ENCODE data around the gene MYO7A.

DNA sequence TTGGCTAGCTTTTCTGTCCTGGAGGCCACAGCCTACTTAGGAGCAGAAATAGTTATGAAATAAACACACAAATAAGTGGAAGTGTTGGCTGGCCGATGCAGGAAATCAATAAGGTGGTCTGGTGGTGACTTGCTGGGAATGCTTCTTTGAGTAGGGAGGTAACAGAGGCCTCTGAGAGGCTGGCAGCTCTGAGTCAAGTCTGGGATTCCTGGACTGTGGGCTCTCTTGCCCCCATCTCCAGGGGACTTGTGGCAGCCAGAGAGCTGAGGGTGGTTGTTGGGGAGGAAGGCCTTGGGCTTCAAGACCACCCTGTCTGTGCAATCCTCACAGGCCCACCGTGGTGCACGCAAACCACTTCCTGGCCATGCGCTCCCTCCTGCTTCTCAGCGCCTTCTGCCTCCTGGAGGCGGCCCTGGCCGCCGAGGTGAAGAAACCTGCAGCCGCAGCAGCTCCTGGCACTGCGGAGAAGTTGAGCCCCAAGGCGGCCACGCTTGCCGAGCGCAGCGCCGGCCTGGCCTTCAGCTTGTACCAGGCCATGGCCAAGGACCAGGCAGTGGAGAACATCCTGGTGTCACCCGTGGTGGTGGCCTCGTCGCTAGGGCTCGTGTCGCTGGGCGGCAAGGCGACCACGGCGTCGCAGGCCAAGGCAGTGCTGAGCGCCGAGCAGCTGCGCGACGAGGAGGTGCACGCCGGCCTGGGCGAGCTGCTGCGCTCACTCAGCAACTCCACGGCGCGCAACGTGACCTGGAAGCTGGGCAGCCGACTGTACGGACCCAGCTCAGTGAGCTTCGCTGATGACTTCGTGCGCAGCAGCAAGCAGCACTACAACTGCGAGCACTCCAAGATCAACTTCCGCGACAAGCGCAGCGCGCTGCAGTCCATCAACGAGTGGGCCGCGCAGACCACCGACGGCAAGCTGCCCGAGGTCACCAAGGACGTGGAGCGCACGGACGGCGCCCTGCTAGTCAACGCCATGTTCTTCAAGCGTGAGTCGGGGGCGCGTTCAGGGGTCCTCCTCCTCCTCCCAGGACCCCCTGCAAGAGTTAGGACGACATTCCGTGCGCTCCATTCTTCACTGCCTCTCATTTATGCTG is 4.3 kb downstream of the SERPINH1 start:
- PRO-cap, 2 experiments, result no peak in any of the 2 experiments

DNA sequence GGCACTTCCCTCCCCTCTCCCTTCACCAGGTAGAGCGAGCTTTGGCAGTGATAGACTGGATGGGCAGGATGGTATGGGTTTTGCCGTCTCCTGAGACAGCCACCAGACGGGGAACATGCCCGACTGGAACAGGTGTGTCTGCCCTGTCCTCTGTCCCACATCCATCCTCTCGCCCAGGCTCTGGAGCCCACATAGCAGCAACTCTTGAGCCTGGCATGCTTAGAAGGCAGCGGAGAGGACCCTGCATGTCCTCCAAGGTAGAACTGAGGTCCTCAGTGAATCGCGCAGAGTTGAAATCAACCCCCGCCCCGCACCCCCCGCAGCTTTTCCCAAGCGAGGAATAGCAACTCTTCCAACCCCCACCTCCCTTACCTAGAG is 788 bp downstream of the DGAT2 start:
- PRO-cap, 2 experiments, result no peak in any of the 2 experiments

DNA sequence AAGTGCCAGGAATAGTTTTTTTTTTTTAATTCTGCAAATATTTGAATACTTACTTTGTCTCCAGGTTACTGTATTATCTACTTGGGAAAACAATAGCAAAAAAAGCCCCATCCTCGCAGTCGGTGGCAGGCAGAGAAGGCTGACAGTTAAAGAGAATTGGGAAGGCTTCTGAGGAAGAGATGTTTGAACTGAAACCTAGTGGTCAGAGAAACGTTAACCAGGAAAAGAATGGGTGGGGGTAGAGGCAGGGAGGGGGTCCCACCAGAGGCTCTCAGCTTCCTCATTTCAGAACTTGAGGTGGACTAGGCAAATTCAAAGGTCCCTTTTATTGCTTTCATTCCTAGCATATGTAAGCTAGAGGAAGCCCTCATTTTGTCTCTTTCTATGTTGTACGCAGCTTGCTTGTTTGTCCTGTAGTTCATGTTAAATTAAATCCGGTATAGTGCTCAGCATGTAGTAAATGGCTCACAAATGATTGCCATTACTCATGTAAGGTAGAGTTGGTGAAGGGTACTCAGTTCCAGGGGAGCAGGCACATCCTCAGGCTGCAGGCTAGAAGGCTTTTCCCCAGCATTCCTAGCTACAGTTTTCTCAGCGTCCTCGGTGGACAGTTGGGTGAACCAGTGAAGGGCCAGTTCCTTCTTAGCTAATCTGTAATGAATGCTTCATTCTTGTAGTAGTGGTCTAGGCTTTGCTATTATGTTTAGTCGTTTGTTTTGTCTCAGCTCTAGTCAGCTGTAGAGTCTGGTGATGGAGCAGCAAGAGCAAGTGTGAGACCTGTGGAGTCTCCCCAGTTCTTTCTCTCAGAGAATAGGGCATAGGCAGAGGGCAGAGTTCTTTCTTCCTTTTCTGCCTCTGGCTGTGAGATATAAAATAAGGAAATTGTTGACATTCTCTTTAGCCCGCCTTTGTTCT is 58.6 kb downstream of the UVRAG start:
- PRO-cap, 2 experiments, result no peak in any of the 2 experiments

DNA sequence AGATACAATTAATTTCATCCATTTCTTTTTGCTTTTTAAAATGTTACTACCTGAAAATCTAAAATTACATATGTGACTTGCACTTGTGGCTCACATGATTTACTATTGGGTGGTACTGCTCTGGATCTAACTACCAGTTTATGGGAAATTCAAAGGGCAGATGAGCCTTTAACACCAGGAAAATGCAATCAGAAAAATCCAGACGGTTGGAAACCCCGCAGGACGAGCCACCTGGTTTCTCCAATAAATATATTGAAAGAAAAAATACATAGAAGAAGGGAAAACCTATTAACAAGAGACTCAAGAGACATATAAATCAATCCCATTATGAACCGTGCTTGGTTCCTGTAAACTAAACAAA is 55.2 kb downstream of the WNT11 start:
- PRO-cap, 2 experiments, result no peak in any of the 2 experiments

- PRO-cap, 2 experiments, result no peak in any of the 2 experiments
Measured at GRCh38 chr11:76207356-76208137, 1.2 kb upstream of the WNT11 start.

GRCh38 chr11:76208523-76209133 is 2.3 kb upstream of the WNT11 start:
- PRO-cap, 2 experiments, result no peak in any of the 2 experiments

GRCh38 chr11:76276232-76276965 is 70.1 kb upstream of the WNT11 start:
- PRO-cap, 2 experiments, result no peak in any of the 2 experiments

DNA sequence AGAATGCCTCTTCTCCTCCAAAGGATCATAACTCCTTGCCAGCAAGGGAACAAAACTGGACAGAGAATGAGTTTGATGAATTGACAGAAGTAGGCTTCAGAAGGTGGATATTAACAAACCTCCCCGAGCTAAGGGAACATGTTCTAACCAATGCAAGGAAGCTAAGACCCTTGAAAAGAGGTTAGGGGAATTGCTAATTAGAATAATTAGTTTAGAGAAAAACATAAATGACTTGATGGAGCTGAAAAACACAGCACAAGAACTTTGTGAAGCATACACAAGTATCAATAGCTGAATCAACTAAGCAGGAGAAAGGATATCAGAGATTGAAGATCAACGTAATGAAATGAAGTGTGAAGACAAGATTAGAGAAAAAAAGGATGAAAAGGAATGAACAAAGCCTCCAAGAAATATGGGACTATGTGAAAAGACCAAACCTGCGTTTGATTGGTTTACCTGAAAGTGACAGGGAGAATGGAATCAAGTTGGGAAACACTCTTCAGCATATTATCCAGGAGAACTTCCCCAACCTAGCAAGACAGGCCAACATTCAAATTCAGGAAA is 37.6 kb downstream of the EMSY start:
- PRO-cap, 2 experiments, result no peak in any of the 2 experiments

GRCh38 chr11:76577048-76577817 is 93.3 kb downstream of the LRRC32 start:
- PRO-cap, 2 experiments, result no peak in any of the 2 experiments

DNA sequence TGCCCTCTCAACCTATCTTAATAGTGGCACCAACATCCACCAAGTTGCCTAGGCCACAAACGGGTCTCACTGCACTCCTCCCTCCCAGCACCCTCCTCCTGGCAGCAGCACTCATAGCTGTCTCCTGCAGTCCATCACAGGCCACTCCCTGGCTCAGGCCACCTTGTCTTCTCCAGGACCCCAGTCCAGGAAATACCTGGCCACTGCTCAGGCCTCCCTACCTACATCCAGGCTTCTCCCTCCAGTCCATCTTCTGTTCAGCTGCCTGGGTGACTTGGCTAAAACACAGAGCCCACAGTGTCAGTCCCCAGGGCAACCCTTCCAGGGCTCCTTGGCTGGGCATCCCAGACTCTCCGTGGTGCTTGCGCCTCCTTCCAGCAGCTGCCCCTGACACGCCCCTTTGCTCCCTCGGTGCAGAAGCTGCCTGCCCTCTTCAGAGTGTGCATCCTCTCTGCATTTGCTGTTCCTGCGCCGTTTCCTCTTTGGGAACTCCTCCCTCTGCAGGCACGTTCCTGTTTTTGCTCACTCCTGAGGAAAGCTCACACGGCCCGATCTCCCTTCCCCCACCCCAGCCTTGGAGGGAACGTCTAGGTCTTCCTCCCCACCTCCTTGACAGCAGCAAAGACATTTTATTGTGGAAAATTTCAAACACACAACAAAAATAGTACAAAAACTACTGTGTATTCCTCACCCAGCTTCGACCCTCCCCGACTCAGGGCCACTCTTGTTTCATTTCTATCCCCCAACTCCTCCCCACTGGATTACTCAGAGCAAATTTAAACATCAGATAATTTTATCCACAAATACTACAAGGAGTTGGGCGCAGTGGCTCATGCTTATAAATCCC is 40.4 kb downstream of the LRRC32 start:
- PRO-cap, 2 experiments, result no peak in any of the 2 experiments

DNA sequence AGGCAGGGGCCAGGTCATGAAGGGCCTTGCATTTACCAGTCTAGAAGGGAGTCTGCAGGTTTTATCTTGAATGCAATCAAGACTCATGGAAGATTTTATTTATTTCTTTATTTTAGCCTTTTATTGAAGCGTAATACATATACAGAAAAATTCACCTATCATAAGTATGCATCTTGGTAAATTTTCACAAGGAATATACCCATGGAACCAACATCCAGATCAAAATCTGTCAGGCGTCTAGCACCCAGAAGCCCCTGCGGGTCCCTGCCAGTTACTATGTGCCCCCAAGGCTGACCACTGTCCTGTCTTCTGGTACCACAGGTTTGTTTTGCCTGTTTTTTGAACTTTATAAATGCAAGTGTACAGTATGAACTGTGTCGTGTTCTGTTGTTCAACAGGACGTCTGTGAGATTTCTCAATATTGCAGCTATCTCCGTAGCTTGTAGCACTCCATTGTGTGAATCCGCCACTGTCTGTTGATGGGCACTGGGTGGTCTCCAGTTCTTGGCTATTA is 25.2 kb upstream of the TSKU start:
- PRO-cap, 2 experiments, result no peak in any of the 2 experiments

- PRO-cap, 2 experiments, result no peak in any of the 2 experiments
Measured at GRCh38 chr11:77036127-77037219, 2.3 kb downstream of the B3GNT6 start.

- PRO-cap, 2 experiments, result no peak in any of the 2 experiments
Measured at GRCh38 chr11:77039492-77040370, 5.5 kb downstream of the B3GNT6 start.

GRCh38 chr11:77086455-77087629 is 15.8 kb upstream of the OMP start:
- PRO-cap, 2 experiments, result no peak in any of the 2 experiments

- PRO-cap, 2 experiments, result no peak in any of the 2 experiments
Measured at GRCh38 chr11:77107887-77108505, 5.4 kb downstream of the OMP start.

- PRO-cap, 2 experiments, result no peak in any of the 2 experiments
Measured at GRCh38 chr11:77115178-77115602, 12.6 kb downstream of the OMP start.

- PRO-cap, 2 experiments, result no peak in any of the 2 experiments
Measured at GRCh38 chr11:77127966-77128708, at the start of gene MYO7A. Gene MYO7A, plus strand, starts transcription at chr11:77128246.

DNA sequence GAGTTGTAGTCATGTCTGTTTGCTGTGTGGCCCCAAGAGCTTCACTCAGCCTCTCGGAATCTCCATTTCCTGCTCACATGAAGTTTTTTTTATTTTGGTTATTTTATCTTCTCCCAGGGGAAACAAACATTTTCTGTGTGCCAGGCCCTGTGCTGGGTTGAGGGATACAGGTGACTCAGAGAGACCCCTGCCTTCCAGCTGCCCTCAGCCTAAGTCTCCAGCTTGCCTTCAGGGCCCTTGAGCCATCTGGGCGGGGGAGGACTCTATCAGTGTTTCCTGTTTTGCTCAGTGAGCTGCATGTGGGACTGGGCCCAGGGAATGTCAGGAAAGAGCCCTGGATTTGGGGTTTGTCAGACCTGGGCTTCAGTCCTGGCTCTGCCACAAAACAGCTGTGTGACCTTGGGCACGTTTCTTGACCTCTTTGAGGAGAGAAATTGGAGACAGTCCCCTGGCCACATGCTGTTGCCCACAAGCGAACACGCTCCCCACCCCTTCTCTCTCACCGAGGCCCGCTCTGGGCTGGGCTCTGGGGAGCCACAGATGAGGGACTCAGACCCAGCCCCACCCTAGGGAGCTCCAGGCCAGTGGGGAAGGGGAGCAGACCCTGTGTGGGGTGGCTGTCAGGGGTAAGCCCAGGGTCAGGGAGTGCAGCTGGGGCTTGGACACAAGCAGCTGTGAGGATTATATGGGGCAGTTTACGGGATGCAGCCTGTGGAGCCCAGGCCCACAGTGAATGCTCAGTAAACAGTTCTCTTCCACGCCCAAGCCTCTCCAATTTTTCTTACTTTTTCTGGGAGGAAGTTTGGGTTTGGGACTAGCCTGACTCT is 12.2 kb downstream of the MYO7A start:
- PRO-cap, 2 experiments, result no peak in any of the 2 experiments

- PRO-cap, 2 experiments, result no peak in any of the 2 experiments
Measured at GRCh38 chr11:77144766-77145195, 16.7 kb downstream of the MYO7A start.

DNA sequence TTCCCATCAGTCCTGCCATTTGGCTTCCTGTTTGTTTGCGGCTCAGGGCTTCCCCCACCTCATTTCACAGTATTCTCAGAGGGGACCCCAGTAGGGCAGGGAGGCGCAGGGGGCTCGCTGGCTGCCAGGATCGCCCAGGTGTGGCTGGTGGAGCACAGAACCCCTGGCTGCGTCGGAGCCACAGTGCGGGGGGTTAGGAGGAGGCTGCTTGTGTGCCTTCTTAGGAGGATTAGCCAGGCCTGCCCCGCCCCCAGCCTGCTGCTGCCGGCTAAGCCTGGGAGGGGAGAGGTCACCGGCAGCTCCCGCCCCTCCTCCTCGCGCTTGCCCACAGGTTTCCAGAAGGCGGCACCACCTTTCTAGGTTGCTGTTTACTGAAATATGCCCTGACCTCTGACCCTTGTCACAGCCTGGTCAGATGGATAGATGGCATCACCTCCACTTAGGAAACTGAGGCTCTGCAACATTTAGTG is 43.8 kb downstream of the MYO7A start:
- PRO-cap, 2 experiments, result no peak in any of the 2 experiments